AG08470 (cell line): ENCODE measurements around the genes RNASE4, ARHGEF40 and SUPT16H.

DNA sequence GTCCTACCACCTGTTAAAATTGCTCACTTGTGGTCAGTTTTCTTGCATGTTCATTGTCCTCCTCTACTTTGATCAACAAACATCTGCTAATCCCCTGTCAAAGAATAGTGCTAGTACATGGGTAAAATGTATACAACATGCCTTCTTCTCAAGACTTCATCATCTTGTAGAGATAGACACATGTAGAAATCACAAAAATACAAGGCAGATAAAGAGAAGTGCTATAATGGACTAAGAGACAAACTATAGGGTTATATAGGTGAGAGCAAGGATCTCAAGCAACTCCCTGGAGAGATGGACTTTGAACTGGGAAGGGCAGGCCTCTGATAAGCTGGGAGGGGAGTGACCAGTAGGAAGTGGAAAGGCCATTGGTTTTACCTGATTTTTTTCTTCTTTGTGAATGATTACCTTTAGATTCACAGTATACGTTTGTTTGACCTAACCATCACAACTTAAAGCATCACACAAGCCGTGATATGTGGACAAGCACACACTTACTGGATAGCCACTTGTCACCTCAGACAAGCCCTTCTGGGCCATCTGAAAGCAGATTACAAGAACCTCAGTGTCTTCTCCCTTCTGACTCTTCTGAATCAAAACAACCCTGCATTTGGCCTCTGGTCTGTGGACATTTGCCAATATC is 5.2 kb upstream of the TEP1 start:
- RRBS = no CpG with 5 or more reads among the region's 2 CpGs

GRCh38 chr14:20455991-20456335 is 937 bp downstream of the APEX1 start:
- RRBS = no CpG with 5 or more reads among the region's 3 CpGs

- RRBS = 3% methylated on average over 20 of the region's 45 CpGs
Measured at GRCh38 chr14:20609223-20610051, 18.3 kb upstream of the RNASE12 start.

GRCh38 chr14:20633376-20633864 is 8.1 kb downstream of the OR6S1 start:
- RRBS = no CpG with 5 or more reads among the region's 22 CpGs

- RRBS = 0% methylated on average over 1 of the region's 31 CpGs
Measured at GRCh38 chr14:20652863-20653620, 11.6 kb upstream of the OR6S1 start.

- RRBS = no CpG with 5 or more reads among the region's 3 CpGs
Measured at GRCh38 chr14:20683891-20684050, 589 bp upstream of the RNASE4 start.

DNA sequence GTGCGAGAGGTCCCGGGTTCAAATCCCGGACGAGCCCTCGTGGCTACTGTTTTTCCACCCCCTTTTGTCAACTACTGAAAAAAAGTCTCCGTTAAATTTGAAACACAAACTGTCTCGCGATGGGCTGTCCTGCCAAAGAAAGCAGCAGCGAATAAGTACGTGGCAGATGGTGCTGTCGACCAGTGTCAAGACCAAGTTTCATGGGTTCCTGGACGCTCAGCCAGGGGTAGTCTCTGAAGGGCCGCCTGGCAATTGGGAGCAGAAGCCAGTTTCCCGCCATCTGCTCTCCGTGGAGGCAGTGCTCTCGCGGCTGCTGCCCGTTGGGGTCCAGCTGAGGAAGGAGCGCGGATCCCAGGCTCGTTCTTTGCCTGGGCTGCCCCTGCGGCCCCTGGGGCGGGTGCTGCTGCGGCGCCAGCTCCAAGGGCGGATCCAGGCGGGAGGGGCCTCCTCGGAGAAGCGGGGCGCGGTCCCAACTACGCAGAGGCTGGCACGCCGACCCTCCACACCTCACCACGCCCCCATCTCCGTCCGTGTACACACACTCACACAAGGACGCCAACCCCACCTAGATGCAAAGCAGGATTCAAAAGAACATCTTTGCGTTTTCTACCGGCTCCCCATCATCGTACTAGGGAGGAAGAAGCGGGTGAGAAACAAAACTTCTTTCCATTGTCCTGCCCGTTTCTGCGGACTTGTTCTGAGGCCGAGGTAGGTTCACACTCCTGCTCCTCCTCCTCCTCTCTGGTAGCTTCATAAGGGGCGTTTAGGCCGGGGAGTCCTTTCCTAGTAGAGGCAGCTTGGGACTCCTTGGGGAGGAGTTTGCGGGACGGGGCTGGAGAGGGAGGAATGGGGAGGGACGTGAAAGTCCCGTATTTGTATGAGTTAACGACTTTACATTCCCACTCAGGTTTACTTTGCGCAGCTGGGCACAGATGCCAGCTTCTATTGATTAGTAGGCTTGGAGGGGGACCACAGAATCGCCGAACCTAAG is at the start of gene RNASE4:
Gene RNASE4, plus strand, starts transcription at position 510 of the 991 bp plus-strand sequence.
- RRBS = no CpG with 5 or more reads among the region's 55 CpGs

GRCh38 chr14:20685042-20685485 is 704 bp downstream of the RNASE4 start:
- RRBS = no CpG with 5 or more reads among the region's 7 CpGs

DNA sequence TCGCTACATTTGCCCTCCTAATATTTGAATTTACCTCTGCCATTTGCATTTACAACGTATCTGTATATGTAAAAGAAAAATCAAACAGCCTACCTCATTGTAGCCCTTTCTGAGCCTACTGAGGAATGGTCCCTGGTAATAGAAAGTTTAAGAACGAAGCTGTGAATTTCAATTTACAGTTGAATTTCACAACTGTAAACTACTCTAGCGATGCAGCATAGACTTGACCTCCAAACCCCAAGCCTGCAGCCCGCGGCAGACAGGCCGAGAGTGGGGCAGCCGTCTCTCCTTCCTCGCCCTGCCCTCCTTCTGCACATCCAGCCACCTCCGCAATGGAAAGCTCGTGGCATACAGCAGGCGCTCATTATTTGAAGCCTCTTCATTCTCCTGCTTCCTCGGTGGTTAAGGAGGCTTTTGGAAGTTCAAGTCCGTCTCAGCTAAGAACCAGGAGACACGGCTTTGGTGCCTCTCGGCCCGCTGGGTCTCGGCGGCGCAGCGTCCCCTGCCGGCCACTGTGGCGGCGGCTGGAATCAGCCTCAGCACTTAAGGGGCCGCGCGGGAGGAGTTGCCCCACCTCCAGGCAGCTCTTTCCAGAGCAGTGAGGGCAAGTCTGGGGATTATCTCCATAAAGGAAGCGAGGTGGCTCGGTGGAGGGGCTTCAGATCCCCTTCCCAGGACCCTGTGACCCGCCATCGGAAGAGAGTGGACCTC is 15.5 kb downstream of the RNASE2 start:
- RRBS = no CpG with 5 or more reads among the region's 31 CpGs

- RRBS = no CpG with 5 or more reads among the region's 36 CpGs
Measured at GRCh38 chr14:20971299-20972083, 16.2 kb downstream of the RNASE2 start.

- RRBS = no CpG with 5 or more reads among the region's 6 CpGs
Measured at GRCh38 chr14:21037107-21037446, 2.5 kb upstream of the RNASE13 start.

GRCh38 chr14:21041363-21041969 is 696 bp upstream of the RNASE7 start:
- RRBS = no CpG with 5 or more reads among the region's 6 CpGs

DNA sequence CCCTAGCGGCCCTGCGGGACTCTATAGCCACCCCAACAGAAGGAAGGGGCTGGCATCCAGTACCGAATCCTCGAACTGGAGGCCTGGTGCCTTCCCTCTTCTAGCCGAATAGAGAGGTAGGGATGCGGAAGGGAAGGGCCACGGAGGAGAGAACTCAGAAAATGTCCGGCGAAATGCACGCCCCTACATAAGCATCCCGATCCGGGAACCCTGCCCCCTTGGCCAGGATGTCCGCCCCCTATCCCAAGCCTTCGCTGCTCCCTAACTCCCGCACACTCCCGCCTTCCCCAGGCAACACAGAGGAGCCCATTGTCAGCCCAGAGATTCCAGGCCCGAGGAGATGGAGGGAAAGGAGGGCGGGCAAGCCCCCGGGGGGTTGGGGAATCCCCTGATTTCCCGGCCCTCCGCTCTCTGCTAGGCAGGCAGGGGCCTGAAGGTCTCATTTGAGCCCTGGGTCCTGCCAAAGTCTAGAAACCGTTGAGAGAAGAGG is 705 bp upstream of the ARHGEF40 start:
- RRBS = 18% methylated on average over 5 of the region's 22 CpGs

DNA sequence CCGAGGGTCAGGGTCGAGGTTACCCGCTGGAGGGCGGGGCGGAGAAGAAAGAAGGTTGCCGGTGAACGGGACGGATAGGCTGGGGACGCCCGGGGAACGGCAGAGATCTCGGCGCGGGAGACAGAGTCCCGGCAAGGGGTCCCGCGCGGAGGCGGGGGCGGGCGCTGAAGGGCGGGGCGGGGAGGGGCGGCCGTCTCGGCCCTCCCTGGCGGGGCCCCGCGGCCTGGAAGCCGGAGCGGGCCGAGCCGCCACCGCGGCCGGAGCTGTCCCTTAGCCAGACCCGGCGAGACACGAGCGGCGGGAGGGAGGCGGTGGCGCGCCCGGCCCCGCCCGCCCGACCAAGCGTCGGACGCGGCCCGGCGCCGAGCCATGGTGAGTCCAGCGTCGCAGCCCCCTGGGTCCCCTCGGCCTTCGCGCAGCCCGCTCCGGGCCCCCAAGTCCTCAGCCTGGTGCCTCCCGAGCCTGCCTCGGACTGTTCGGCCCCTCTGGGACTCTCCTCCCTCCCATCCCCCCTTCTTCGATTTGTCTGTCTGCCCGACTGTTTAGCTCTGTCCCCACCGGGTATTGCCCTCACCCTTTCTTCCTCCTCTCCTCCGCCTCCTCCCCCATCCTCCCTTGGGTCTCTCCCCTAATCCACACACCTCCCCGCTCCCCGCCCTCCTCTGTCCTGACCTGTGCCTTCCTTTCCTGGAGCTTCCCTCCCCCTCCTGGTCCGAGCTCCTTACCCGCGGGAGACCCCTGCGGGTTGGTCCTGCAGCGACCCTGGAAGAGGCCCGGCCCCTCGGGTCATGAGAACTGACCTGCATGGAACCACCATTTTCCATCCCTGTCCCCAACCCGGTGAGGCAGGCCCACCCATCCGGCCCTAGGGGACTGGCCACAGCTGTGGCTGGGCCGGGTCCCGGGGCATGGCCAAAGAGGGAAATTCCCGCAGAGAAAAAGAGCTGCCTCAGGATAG is at the start of gene ARHGEF40:
Gene ARHGEF40, plus strand, starts transcription at position 277 of the 958 bp plus-strand sequence.
- RRBS = 1% methylated on average over 30 of the region's 83 CpGs

GRCh38 chr14:21077969-21078495 is 7.9 kb downstream of the ARHGEF40 start:
- RRBS = no CpG with 5 or more reads among the region's 8 CpGs

DNA sequence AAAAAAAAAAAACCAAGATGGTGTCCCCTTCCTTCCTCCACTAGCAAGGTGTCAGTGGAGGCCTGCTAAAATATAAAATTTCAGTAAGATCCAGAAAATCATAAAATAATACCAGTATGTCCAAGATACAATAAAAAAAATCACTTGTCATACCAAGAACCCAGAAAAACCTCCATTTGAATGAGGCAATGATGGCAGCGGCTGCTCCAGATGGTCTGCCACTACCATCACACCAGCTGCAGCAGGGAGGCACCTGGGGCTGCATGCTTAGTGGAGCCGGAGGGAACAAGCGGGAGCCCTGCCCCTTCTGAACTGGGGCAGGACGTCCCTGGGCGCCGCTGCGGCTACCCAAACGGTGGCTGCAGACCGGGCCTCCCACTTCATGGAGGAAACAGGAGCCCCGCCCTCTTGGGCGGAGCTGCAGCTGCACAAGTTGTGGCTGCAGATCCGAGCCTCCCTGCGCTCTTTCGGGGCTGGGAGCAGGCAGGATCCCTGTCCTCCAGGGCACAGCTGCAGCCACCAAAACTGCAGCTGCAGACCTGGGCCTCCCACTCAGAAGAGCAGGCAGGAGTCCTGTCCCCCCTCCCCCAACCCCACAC is 36.0 kb upstream of the OR5AU1 start:
- RRBS = 2% methylated on average over 7 of the region's 14 CpGs

- RRBS = no CpG with 5 or more reads among the region's 1 CpG
Measured at GRCh38 chr14:21241429-21241987, 27.7 kb downstream of the HNRNPC start.

DNA sequence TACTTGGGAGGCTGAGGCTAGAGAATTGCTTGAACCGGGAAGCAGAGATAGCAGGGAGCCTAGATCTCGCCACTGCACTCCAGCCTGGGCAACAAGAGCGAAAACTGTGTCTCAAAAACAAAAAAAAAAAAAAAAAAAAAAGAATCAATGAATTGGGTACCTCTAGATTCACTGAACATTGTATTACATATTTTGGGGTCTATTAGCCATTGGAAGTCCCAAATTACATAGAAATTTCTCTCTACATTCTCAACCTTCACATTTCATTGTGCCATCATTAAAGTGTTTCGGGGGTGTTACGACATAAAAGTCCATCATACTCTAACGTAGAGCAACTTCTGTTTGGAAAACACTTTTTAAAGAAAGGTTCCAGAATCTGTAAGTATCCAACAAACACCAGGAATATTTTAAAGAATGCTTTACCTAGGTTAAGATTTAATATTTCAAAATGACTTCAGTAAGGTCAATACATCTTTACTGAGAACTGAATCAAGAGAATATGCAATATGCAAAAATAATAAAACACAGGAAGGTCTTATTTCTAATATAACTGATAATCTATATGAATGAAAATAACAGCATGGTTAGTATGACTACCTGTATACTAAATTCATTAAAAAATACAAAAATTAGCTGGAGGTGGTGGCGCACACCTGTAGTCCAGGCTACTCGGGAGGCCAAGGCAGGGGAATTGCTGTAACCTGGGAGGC is 19.6 kb downstream of the HNRNPC start:
- RRBS = no CpG with 5 or more reads among the region's 8 CpGs

DNA sequence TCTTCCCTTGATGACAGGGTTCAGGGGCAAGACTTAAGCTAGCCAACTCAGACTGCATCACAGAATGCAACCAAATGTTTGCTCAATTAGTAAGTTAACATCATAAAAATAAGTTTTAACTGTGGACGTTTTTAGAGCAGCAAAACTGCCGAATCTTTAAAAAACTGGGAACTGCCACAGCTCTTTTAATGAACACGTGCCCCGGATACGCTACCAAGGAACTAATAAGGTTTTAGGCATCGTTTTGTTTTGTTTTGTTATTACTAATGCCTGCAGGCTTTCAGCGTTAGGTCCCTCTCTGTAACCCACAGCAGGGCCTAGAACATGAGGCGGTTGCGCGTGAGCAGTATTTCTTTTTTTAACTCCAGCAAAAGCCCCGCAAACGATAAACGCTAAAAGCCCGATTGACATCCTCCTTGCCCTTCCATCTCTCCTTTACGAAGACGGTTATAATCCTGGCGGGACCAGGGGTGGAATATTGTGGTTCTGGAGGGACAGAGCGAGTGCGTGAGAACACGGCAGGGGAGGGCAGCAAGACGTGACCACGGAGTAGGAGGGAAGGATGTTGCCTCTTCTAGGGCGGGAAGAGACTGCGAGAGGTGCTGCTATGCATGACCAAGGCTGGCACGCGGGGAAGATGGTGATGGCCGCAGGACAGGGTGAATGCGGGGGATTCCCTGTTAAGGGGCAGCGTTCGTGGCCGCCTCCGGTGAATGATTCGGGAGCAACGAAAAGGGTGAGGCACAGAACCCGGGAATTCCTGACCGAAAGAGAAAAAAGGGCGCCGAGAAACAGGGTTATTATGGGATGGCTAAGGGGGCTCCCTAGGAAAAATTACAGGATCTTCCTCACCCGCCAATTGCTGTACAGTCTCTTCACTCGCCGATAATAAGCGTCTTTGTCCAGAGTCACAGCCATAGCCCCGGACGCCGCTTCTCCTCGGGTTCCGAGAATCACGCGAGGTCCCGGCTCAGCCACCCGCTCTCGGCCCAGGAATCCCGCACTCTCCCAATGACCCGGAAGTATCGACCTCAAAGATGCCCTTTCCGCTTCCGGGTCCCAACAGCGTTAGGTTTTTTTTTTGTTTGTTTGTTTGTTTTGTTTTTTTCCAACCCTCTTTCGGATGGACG is at the start of gene SUPT16H:
Gene SUPT16H, minus strand, starts transcription at position 1,010 of the 1,130 bp plus-strand sequence.
- RRBS = 3% methylated on average over 5 of the region's 60 CpGs